ENCODE measurements around the genes ZCCHC12, UPF3B, TMEM255A and CT47B1.

DNA sequence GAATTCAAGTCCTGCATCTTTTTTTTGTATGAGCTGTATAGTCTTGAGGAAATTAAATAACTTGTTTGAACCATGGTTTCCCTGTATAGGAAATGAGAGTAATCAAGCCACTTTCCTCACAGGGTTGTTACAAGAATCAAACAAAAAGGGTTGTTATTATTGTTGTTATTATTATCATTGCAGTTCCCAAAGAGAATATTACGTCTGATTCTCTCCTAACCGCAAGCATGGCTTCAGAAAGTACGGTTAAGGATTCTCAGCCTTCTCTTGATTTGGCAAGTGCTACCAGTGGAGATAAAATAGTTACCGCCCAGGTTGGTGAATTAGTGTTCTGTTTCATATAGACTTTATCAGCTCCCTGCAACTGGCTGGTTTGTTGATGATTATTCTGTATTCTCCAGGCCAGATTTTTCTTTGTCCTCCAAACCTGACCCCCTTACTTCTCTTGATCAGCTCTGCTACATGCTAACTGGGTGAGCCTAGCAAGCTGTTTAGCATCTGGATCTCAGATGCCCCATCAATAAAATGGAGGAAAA, 48.0 kb downstream of the WDR44 start:
- CAGE, long polyA plus RNA, result no peak
- RRBS, result no CpG with 5 or more reads among the region's 4 CpGs

GRCh38 chrX:118527912-118529007, 32.6 kb downstream of the DOCK11 start:
- CAGE, long polyA plus RNA, result no peak
- RRBS, result no CpG with 5 or more reads among the region's 13 CpGs

GRCh38 chrX:118634246-118634894, 93.0 kb upstream of the IL13RA1 start:
- CAGE, long polyA plus RNA, result no peak
- RRBS, result no CpG with 5 or more reads among the region's 26 CpGs

GRCh38 chrX:118698574-118699305, 28.7 kb upstream of the IL13RA1 start:
- CAGE, long polyA plus RNA, result no peak
- RRBS, result no CpG with 5 or more reads among the region's 5 CpGs

DNA sequence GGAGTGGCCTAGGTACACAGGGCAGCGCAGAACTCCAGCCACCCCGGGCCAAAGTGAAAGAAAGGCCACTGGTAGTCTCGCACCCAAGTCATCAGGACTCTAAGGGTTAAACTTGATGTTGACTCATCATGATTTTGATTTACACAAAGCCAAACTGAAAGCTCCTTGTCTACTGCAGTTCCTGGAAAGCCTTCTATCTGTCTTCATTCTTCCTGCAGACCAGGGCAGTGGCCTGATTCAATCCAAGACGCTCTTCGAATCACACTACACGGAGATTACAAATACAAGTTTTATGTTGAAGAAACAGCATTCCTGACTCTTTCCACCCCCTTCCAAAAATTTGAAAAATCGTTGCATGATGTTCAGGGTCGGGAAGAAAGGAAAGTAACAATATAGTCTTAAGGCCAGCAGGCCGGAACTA, 2.5 kb upstream of the IL13RA1 start:
- CAGE, long polyA plus RNA, result no peak
- RRBS, result no CpG with 5 or more reads among the region's 9 CpGs

DNA sequence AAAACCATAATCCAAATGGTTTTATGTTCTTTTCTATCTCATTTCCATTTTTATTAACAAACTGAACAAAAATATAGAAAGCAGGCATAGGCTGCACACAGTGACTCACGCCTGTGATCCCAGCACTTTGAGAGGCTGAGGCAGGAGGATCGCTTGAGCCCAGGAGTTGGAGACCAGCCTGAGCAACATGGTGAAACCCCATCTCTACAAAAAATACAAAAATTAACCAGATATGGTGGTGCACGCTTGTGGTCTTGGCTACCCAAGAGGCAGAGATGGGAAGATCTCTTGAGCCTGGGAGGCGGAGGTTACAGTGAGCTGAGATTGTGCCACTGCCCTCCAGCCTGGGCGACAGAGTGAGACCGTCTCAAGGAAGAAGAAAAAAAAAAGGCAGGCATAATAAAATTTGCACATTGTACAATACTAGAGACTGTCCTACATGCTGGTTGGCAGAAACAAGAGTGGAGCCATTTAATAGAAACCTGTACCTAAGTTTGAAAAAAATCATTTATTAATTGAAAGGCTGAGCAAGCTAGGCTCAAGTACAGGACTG, 39.8 kb downstream of the IL13RA1 start:
- CAGE, long polyA plus RNA, result no peak
- RRBS, result no CpG with 5 or more reads among the region's 6 CpGs

- CAGE, long polyA plus RNA, result no peak
- RRBS, result 36% methylated on average over 4 of the region's 55 CpGs
These were observed at the start of gene ZCCHC12 for GRCh38 chrX:118823420-118824256. TSS of gene ZCCHC12 (plus strand) at chrX:118823824.

GRCh38 chrX:118974799-118975809, 686 bp downstream of the LONRF3 start:
- CAGE, long polyA plus RNA, result no peak
- RRBS, result 29% methylated on average over 44 of the region's 91 CpGs

- CAGE, long polyA plus RNA, result no peak
- RRBS, result no CpG with 5 or more reads among the region's 8 CpGs
These were observed 45.2 kb upstream of the CT47C1 start for GRCh38 chrX:119027579-119028047.

- CAGE, long polyA plus RNA, result no peak
- RRBS, result no CpG with 5 or more reads among the region's 1 CpG
These were observed 26.1 kb downstream of the KIAA1210 start for GRCh38 chrX:119101467-119101905.

DNA sequence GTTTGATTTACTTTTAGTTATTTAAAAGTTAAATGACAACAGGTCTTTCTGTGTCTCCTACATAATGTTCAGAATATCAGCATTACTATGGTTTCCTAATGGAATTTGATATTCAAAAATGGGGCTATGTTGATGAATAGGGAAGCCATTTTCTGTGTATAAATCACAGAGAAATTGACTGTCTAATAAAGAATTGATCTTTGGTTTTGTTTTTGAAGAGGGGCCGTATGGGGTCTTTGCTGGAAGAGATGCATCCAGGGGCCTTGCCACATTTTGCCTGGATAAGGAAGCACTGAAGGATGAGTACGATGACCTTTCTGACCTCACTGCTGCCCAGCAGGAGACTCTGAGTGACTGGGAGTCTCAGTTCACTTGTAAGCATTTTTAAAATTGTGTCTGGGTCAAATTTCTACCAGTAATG, 4.0 kb downstream of the PGRMC1 start:
- CAGE, long polyA plus RNA, result no peak
- RRBS, result no CpG with 5 or more reads among the region's 2 CpGs

- CAGE, long polyA plus RNA, result no peak
- RRBS, result no CpG with 5 or more reads among the region's 4 CpGs
These were observed 12.4 kb upstream of the SLC25A43 start for GRCh38 chrX:119386703-119387083.

DNA sequence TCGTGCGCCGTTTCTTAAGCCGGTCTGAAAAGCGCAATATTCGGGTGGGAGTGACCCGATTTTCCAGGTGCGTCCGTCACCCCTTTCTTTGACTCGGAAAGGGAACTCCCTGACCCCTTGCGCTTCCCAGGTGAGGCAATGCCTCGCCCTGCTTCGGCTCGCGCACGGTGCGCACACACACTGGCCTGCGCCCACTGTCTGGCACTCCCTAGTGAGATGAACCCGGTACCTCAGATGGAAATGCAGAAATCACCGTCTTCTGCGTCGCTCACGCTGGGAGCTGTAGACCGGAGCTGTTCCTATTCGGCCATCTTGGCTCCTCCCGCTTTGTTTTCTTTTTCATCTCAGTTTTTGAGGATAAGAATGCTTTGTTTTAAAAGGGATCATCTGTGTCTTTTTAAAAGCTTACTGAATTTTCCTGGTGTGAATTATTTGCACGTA, 27.1 kb upstream of the SLC25A5 start:
- CAGE, long polyA plus RNA, result no peak
- RRBS, result no CpG with 5 or more reads among the region's 27 CpGs

DNA sequence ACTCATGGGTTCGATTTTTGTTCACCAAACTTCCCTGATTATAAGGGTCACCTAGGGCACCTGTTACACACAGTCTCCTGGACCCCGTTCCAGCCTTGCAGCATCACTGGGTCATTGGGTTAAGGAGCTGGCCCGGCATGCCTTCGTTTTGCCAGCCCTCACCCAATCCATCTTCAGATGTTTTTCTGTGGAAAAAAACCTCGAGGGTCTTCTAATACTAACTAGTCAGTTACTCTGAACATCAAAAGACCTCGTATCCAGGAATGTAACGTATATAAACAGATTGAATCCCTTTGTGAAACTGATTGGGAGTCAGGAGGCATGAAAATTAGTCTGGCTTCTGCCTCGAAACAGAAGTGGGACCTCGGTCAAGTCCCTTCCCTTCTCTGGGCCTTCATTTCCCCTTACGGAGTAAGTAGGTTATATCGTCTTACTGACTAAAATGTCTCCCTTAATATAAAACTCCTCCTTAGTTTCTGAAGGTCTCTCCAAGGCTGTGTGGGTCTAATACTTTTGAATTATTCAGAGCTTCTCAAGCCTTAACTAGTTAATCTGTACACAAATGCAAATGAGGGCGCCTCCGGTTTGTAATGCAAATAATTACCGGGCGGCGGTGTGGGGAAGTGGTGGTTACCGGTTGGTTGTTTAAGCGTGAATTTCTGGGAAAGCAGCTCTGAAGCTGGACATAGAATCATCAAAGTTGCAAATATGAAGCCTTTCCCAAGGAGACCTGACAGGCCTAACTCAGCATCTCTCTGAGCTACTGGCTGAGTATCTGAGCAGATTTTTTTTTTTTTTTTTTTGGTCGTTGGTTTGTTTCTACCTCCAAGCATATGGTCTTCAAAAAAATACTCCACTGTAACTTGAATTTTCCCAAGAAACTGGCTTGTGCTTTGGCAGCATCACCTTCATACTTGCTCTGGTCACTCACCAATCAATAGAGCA, 43.3 kb downstream of the UBE2A start:
- CAGE, long polyA plus RNA, result no peak
- RRBS, result no CpG with 5 or more reads among the region's 19 CpGs

DNA sequence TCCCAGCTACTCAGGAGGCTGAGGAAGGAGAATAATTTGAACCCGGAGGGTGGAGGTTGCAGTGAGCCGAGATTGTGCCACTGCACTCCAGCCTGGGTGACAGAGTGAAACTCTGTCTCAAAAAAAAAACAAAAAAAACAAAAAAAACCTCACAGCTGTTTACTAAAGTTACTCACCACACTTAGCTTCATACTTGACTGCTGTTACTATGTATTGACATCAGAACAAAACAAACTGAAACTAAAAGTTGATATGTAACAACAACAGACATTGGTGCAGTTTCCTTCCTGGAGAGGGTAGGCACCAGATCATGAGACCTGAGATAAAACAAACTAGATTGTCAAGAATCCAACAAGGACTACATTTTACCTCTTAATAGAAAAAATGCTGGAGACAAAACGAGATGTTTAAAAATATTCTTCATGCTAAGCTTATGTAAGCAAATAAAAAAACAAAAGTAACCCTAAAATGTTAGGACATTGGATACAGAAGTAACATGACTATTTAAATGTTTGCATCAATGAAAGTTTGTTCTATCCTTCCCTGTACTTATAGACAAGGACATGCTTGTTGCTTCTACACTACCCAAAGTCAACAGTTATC, 30.4 kb upstream of the RPL39 start:
- CAGE, long polyA plus RNA, result no peak
- RRBS, result no CpG with 5 or more reads among the region's 3 CpGs

DNA sequence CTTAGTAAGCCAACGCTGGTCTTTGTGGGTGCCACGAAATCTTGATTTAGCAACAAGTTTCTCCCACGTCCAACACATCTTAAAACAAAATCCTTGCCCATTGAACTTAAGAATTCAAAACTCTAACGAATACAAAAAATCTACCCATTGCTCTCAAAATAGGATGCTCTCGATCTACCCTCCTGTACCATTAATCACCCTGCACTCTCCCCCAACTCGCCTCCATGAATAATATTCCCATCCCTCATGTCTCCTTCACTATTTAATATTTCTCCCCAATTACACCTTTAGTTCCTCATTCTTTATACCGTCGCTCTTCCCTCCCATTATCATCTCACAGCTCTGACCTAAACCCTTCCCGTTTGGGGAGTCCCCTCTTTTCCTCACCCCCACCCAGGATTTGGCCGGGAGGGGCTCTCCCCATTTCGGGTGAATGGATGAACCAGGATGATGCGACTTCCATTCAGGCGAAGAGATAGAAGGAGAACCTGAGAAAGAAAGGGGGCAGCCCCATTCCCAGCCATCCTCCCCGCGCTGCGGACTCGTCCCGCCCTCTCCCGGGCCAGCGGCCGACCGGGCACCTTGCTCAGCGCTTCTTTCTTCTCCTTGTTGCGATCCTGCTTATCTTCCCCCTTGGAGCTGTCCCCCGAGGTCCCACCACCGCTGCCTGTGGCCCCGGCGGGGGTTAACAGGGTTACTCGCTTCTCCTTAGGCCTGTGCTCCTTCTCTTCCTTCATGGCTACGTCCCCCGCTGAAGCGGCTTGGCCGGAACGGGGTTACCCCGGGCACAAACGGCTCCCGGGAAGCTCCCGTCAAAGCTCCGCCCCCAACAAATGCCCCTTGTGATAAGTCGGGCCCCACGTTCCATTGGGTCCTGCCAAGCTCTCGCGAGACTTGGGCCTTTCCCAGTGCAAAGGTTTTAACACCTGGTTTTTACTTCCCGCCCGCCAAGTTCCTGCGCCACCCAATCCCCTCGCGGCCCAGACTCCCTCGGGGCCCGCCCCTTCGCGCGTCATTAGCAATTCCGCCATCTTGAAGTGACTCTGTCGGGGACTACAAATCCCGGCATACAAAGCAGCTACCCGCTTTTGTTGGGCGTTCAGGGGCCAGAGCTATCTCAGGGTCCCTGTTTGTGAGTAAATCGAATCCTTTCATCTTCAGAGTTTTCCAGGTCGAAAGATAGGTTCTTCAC, at the start of gene UPF3B:
TSS of gene UPF3B (minus strand) at position 772 of the 1,192 bp plus-strand sequence.
- CAGE, long polyA plus RNA, result no peak
- RRBS, result 16% methylated on average over 11 of the region's 60 CpGs

DNA sequence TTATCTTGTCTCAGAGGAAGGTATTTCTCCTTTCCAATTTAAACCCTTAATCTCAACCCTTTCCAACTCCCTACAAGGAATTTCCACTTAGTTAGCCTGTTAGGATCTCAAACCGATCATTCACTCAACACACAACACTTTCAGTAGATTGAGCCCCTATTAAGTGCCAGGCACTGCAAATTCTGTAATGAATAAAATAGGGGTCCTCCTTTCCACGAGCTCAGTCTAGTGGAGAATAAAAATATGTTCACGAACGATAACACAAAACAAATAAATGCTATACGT, 6.5 kb upstream of the ZBTB33 start:
- CAGE, long polyA plus RNA, result no peak
- RRBS, result no CpG with 5 or more reads among the region's 5 CpGs

DNA sequence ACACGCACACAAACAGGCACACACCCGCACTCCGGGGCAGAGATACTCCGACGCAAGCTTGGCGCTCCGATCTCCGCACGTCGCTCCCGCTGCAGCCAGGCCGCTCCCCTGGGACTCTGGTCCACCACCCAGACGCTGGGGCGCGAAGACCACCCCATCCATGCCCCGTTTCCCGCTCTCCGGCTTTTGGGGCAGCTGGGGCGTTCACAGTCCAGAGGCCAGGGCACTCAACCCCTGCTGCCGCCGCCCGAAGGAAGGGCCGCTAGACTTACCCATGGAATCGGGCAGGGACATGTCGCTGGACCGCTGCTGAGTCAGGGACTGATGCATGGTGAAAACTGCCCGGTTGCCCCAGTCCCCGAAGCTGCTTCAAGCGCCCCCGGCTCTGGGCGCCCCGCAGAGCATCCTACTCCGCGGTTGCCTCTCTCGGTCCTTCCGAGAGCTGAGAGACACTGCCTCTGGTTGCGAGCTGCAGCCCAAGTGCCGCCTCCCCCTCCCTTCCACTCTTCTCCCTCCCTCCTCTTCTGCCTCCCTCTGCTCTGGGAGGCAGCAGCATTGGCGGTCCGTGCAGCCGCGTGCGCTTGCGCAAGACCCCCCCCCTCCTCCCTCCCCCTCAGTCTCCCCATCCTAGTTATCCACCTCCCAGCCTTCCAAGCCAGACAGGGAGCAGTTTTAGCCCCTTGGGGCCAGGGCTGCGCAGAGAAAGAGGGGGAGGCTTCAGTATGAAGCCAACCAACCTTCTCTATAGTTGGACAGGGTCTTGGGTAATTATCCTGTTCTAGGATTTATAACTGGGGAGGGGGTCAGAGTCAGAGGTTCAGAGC, at the start of gene TMEM255A:
TSS of gene TMEM255A (minus strand) at position 482 of the 824 bp plus-strand sequence.
- CAGE, long polyA plus RNA, result no peak
- RRBS, result no CpG with 5 or more reads among the region's 45 CpGs

DNA sequence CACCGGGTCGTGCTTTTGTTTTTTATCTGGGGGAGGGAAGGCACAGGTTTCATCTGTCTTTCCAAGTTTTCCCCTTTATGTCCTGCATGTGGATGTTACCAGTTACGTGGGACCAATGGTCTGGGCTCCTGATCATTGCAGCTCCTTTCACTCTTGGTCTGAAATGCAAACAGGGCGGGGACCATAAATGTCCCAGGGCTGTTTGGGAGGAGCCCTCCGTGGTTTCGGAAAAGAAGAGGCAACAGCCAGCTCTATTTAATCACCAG, 30.7 kb upstream of the C1GALT1C1 start:
- CAGE, long polyA plus RNA, result no peak
- RRBS, result no CpG with 5 or more reads among the region's 6 CpGs

DNA sequence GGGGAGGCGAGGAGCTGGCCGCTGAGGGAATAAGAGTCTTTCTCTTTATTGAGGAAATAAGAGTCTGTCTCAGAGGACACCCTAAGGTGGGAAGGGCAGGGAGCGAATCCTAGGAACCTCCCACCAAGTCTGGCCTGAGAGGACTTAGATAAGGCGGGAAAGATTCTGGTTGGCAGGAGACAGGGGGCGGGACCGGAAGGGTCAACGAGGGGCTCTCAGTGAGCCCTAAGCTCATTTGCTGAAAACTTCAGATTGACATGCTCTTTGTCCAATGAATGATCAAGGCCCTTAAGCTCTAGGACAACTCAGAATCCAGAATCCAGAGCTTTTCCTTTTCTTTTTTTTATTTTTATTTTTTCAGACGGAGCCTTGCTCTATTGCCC, at the start of gene CT47B1:
TSS of gene CT47B1 (minus strand) at position 111 of the 383 bp plus-strand sequence.
- CAGE, long polyA plus RNA, result no peak
- RRBS, result no CpG with 5 or more reads among the region's 8 CpGs

Data from osteoblast (primary cell).